Metastatic Liver Carcinoma in the Lung (tissue), 2 donors: ENCODE measurements around a stretch of chr12.

DNA sequence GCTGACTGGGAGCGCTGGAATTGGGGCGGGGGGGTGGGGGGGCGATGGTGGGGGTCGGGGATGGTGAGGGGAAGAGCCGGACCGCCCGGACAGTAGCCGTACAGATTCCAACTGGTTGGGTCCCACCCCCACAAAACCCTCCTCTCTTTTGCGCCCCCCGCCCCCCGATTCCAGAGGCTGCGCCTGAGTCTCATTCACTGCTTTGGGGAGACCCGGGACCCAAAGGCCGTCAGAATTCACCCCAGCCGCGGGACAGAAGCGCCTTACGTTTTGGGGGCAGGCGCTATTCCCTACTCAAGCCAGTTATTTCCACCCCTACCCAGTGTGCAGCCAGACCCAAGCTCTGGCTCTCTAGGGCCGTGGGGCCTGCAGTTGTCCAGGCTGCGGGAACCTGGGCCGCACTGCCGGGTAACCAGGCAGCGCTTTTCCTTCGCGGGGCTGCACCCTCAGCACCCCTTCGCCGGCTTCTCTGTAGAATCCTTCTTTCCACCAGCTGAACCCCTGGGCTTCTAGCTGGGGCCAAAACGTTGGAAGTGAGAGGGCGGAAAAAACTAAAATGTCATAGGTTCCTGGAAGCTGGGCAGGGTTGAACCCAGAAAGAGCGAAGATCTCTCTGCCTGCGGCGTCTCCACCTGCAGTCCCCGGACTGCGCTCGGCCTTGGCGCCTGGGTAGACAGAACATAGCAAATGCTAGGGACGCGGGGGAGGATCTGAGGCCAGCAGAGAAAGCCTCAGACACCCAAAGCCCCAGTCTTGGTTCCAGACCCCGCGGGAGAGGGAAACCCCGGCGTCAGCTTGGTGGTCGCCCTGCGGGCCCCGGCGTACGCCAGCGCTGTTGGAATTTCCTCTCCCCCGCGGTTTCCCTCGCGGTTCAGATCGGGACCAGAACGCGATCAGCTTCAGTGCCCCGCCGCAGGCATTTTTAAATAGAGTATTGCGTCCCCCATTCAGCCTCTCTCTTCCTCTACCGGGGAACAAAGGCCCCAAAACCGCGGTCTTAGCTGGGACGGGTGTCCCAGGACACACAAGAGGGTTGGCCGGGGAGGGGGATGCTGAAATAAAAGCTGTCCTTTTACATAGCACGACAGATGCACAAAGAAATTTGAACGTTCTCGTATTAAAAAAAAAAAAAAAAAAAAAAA is 18.3 kb downstream of the TBX3 start:
- PRO-cap, 2 experiments: no peak in any of the 2 experiments

DNA sequence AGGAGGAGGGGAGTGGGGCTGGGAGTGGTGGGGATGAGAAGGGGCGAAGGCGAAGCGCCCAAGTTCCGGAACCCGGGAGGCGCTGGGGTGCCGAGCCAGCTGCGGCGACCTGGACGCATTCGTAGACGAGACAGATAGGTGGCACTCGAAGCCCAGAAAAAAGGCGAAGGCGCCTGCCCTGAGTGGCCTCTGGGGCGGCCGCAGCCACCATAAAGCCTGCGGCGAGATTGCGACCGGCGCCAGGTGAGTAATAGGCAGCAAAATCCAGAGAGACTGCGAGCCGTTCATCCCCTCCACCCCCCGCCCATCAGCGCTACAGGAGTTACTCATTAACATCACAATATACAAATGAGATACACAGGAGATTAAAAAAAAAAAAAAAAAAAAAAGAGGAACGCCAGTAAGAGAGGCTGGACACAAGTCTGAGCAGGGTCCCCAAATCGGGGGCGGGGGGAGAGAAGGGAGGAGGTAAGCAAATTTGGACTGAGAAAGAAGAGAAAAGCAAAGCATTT is 15.8 kb downstream of the TBX3 start:
- PRO-cap, 2 experiments: peak in 1 of 2 experiments; most common plus-strand start position 383 of the sequence (in 1); most common minus-strand start position 249 of the sequence (in 1)

DNA sequence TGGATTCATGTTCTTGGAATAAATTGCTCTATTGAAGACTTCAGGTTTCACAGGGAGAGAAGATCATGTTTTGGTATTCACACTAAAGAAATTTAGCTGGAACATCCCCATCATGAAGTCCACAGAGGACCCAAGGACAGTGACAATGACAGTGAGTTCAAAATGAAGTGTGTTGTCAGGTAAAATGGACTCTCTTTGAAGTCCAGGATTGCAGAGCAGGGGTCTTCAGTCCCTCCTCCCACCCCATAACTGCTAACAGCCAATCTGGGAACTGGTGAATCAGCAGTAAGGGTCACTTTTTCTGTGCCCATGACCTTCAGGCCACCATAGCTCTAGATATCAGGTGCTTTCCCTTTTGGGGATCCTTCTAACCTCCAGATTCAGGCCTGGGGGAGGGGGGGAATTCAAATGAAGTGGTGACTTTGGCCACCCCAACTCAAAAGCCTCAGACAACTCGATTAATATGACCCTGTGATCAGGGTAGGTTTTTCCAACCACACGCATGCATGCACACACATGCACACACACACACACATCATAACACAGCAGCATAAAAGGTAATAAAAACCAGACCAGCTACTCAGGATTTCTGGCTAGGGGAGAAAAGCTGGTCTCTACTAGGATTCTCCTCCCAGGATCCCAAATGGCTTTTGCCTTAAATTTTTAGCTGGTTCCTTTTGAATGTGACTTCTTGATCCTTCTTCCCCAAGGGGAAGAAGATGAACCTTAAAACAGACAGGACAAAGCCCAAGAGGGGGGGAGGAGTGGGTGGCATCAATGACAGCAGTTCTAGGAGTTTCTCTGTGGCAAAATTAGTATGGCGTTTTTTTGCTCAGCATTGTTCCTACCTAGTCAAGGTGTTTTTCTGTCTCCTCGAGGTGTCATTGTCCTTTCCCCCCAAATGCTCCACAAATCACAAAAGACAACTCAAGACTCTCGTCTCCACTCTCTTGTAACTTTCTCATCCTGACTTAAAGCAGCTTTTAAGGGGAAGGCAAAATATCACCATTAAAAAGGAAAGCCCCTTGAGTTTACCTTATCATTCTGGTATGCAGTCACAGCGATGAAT is 5.2 kb downstream of the TBX3 start:
- PRO-cap, 2 experiments: no peak in any of the 2 experiments

DNA sequence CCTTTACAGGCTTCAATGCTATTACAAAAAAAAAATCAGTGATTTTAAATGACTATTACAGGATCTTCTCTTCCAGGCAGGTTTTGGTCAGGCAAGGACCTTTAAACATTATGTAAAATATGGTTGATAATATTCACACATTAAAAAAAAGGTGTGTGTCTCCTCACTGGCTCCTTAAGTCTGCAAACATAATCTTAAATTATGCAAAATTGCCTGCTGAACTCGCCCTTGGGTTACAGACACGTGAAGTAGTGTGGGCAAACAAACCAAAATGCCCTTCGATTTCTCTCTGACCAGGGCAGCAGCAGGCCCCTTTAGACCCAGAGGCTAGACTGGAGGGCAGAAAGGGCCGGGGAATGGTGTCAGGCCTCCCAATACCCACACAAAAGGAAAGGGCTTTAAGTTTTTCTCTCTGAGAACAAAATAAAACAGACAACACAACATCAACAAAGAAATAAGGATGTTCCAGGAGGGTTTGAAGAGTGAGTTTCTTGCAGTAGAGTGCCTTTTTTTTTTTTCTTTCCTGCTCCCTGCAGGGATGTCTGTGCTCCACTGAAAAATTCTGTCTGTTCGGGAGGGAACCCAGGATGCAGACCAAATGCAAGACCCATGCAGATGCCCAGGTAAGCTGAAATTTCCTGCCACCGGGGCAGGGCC is 1.8 kb downstream of the TBX3 start:
- PRO-cap, 2 experiments: peak in 1 of 2 experiments; most common plus-strand start position 323 of the sequence (in 1)

GRCh38 chr12:114683649-114683800 is 450 bp downstream of the TBX3 start:
- PRO-cap, 2 experiments: peak in 2 of 2 experiments; most common plus-strand start chr12:114683741 (in 1); most common minus-strand start chr12:114683752 (in 2)

GRCh38 chr12:114694363-114695275 is 10.6 kb upstream of the TBX3 start:
- PRO-cap, 2 experiments: no peak in any of the 2 experiments

DNA sequence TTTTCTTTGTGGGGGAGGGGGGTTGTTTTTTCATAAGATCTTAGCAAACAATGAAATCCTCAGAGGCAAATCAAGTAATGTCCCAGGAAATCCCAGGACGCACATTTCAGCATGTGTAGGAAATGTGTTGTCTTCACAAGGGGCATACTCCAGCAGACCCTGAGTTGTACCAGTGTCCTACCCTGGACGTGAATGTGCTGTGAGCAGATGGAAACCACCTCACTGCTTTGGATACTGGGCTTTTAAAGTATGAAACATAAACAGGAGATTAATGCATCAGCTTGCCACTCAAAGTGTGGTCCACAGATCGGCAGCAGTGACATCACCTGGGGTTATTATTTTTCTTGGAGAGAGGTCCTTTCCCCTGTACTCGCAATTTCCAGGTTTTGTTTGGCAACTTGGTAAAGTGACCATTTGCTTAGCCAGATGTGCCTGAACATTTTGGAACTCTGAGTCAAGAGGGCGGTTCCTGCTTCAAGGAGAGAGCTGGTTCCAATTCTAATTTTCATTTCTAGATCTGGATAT is 236.7 kb upstream of the TBX3 start:
- PRO-cap, 2 experiments: no peak in any of the 2 experiments

- PRO-cap, 2 experiments: no peak in any of the 2 experiments
These were observed 710.8 kb upstream of the TBX3 start for GRCh38 chr12:115394698-115395343.

- PRO-cap, 2 experiments: no peak in any of the 2 experiments
These were observed 789.3 kb upstream of the TBX3 start for GRCh38 chr12:115473375-115473586.

- PRO-cap, 2 experiments: no peak in any of the 2 experiments
These were observed 773.0 kb downstream of the MED13L start for GRCh38 chr12:115504271-115505114.

GRCh38 chr12:116123130-116124265 is 154.0 kb downstream of the MED13L start:
- PRO-cap, 2 experiments: no peak in any of the 2 experiments

DNA sequence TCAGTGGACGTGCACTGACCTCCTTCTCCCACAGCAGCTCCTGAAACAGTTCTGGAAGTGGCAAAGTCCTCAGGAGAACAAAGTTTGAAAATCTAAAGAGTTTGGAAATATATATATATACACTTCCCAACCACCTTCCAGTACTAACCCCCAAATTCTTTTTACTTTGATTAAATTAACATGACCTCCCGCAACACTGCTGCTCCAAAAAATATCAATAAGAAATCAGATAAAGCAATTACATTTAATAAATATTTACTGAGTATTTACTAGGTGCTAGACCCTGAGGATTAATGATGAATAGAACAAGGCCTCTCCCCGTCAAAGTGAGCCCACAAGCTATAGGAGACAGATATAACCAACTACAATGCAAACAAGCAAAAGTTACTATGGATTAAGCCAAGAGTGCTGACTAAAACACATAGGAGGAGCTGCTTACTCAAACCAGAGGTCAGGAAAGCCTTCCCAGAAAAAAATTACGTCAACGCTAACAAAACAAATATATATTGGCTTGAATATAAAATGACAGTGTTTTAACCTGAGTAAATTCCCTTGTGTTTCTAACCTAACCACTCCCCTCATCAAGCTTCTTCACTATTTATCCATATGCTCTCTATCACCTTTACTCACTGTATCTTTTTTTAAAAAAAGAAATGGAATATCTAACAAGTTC is 116.1 kb downstream of the MED13L start:
- PRO-cap, 2 experiments: no peak in any of the 2 experiments

- PRO-cap, 2 experiments: no peak in any of the 2 experiments
These were observed 72.6 kb downstream of the MED13L start for GRCh38 chr12:116204555-116205580.

- PRO-cap, 2 experiments: no peak in any of the 2 experiments
These were observed 47.3 kb upstream of the MED13L start for GRCh38 chr12:116324660-116325261.

DNA sequence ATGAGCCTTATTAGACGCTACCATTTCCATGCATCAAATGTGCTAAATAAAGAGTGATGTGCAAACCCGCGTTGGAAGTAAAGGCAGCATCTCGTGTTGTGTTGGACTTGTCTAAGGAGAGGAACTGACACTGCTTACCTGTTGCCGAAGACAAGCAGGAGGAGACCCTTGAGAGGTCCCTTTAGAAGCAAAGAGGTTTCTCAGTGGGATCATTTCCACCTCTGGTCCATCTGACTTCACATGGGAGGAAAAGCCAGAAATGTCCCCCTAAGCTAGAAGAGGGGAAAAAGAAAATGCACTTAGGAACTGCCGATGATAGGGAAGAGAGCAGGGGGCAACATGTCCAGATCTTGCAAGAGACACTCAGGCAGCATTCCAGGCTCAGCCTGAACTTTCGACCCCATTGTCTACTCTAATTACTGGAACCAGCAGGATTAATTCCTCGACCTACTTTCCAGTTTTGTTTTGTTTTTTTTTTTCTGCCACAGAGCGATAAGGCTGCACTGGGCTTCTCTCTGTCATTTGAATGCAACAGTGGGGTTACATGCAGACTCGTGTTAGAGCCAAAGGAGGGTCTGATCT is 68.6 kb upstream of the MED13L start:
- PRO-cap, 2 experiments: no peak in any of the 2 experiments

GRCh38 chr12:116383188-116383565 is 105.7 kb upstream of the MED13L start:
- PRO-cap, 2 experiments: no peak in any of the 2 experiments

GRCh38 chr12:116434684-116435206 is 124.4 kb upstream of the MAP1LC3B2 start:
- PRO-cap, 2 experiments: no peak in any of the 2 experiments

- PRO-cap, 2 experiments: no peak in any of the 2 experiments
These were observed 114.8 kb upstream of the MAP1LC3B2 start for GRCh38 chr12:116444216-116444846.

GRCh38 chr12:116558810-116559312 is 320 bp upstream of the MAP1LC3B2 start:
- PRO-cap, 2 experiments: no peak in any of the 2 experiments

DNA sequence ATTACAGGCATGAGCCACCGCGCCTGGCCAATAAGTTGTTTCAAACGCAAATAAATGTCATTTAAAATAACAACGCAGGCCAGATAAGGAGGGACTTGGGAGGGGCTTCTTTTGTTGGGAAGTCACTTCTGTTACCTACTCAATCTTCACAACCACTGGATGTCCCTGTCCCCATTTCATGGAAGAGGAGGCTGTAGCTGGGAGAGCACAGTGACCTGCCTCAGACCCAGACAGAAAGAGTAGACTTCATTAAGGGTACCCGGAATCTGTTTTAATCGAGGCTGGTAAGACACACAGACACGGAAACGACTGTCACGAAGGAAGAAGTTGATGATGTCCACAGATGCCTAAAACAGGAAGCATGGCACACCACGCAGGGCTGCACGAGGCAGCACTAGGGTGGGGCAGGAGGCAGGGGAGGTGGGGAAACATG is 34.9 kb downstream of the MAP1LC3B2 start:
- PRO-cap, 2 experiments: no peak in any of the 2 experiments